ENCODE measurements around the genes DACH2, SRPX2, SYTL4, GLA and TCEAL2.

GRCh38 chrX:80512766-80513204 is 92.5 kb downstream of the TENT5D start:
- PRO-cap: no peak

- PRO-cap: no peak
These were observed 143.8 kb downstream of the CHM start for GRCh38 chrX:85903604-85903981.

- PRO-cap: no peak
These were observed at the start of gene DACH2 for GRCh38 chrX:86148106-86148678. DACH2 (plus strand) TSS chrX:86148451.

- PRO-cap: no peak
These were observed 1.5 kb downstream of the PCDH11X start for GRCh38 chrX:91780628-91781109.

- PRO-cap: no peak
These were observed 238.6 kb downstream of the NAP1L3 start for GRCh38 chrX:93434837-93435194.

DNA sequence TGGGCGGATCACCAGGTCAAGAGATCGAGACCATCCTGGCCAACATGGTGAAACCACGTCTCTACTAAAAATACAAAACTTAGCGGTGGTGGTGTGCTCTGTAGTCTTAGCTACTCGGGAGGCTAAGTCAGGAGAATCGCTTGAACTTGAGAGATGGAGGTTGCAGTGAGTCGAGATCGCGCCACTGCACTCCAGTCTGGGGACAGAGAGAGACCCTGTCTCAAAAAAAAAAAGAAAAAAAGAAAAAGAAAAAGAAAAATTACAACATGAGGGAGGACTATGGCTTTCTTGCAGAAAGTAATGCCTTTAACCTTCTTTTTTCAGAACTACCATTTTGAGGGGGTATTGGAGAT is 453.2 kb downstream of the FAM133A start:
- PRO-cap: no peak

DNA sequence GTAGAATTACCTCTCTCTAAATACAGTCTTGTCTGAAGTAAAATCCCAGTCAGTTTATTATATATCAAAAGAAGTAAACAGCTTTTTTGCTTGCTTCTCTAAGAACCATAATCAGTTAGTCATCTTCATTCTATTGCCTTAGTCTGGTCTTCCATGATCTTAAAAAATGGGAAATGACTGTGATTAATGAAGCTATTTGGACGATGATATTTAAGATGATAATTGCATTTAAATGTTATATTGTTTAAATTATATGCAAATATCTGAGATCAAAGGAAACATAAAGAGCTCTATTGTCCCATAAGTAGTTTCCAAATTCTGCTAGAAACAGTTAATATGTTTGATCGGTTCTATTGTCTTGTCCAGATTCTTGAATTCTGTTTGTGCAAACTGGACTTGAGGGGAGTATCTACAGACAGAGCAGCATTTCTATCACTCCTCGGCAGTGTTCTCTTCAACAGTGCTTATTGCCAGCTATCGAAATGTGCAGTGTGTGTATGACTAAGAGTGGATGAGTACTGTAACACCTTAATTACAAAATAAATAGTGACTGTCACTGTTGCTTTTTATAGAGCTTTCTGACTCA is 274.4 kb downstream of the RPA4 start:
- PRO-cap: no peak

DNA sequence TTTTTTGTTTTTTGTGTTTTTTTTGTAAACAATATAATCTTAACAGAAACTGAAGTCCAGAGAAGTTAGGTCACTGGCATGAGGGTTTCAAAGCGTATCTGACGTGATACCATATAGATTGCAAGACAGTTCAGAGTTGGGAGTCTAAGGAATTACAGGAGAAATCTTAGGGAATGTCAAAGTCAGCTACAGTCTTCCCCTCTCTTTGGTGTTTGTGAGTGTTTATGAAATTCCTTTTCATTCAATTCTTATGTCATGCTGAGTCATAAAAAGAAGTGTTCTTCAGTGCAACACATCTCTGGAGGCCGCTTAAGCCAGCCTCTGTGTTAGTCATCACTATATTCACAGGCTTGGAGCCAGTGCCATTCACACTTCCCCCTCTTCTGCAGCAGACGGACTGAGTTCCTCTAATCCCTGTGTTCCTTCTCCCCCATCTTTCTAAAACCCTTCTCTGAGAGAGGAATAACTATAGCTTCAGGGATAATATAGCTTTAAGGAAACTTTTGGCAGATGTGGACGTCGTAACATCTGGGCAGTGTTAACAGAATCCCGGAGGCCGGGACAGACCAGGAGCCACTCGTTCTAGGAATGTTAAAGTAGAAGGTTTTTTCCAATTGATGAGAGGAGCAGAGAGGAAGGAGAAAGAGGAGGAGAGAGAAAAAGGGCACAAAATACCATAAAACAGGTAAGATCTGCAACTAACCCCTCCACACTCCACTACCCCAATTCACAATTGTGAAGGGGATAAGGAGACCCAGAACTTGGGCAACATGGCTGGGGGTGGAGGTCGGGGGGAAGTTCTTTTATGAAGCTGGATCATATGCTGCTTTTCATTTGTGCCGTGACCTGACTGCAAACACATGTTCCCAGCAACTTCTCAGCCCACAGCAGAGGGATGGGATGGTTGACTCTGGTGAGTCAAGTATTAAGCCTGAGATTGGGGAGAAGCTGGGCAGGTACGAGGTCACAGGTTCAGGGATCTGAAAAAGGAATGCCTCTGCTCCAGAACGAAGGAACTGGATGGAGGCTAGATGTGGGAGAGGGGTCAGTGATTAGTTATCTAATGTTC is at the start of gene SRPX2:
Gene SRPX2 (plus strand): TSS at position 369 of the 1,069 bp plus-strand sequence.
- PRO-cap: bidirectional peak, plus-strand start at position 369 of the sequence, minus-strand start at position 207 of the sequence

GRCh38 chrX:100650635-100651384 is 6.8 kb downstream of the SRPX2 start:
- PRO-cap: no peak

GRCh38 chrX:100732024-100732601 is at the start of gene SYTL4:
SYTL4 (minus strand) TSS chrX:100732121.
- PRO-cap: unidirectional peak, minus-strand start at chrX:100732120

DNA sequence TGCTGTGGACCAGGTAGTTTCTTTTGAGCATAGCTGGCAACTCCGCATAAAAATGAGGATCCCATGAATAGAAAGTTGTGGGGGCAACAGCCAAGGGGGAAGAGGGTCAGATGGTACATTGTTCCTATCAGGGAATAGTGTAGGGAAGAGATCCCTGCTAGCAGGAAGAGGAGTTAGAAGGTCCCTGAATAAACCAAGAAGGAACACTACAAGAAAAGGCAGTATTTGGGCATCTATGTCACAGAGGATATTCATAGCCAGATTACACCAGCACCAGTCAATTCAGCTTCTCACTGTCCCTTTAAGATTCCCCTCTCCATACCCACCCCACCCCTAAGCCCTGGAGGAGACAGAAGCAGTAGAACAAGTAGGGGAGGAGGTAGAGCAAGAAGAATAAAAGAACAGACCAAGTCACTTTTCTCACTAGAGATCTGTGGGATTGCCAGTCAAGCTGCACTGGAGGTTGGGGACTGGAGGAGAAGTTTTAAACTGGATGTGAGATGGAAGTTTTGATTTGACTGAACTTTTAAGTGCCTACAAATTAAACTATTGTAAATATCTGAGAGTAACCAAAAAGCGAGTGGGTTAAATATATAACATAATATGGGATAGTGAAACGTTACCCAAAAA is 9.3 kb upstream of the SYTL4 start:
- PRO-cap: no peak

- PRO-cap: no peak
These were observed 11.3 kb upstream of the SYTL4 start for GRCh38 chrX:100743128-100743698.

- PRO-cap: unidirectional peak, plus-strand start at chrX:101407291
These were observed 652 bp downstream of the GLA start for GRCh38 chrX:101406891-101407655.

DNA sequence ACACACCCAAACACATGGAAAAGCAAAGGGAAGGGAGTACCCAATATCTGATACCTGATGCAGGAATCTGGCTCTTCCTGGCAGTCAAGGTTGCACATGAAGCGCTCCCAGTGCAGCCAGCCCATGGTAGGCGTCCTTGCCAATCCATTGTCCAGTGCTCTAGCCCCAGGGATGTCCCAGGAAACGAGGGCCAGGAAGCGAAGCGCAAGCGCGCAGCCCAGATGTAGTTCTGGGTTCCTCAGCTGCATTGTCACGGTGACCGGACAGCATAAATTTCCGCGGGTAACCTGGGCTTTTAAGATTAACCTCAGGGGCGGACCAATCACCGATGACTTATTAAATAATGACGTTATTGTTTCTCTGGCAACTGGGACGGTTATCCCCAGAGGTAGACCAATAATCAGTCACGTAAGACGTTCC is at the start of gene GLA:
Gene GLA (minus strand): TSS at position 270 of the 420 bp plus-strand sequence.
- PRO-cap: bidirectional peak, plus-strand start outside the sequence, minus-strand start at position 231 of the sequence

DNA sequence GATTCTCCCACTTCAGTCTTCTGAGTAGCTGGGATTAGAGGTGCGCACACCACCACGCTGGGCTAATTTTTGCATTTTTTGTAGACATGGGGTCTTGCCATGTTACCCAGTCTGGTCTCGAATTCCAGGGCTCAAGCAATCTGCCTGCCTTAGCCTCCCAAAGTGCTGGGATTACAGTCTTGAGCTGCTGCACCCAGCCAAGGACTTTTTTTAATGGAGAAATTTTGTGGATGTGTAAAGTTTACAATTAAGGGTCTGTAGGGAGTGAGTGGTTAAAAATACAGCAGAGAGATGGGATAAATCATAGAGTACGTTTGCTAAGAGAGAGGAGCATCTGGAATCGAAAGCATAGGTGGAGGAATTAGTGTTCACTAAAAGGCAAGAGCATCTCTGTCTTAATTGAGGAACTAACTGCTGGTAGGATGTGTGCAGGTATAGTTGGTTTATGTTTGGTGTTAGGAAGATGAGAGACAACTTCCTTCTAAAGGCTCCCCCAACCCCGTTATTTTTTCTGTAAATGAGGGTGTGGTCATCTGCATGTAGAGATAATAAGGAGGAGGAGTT is 18.0 kb downstream of the HNRNPH2 start:
- PRO-cap: no peak

DNA sequence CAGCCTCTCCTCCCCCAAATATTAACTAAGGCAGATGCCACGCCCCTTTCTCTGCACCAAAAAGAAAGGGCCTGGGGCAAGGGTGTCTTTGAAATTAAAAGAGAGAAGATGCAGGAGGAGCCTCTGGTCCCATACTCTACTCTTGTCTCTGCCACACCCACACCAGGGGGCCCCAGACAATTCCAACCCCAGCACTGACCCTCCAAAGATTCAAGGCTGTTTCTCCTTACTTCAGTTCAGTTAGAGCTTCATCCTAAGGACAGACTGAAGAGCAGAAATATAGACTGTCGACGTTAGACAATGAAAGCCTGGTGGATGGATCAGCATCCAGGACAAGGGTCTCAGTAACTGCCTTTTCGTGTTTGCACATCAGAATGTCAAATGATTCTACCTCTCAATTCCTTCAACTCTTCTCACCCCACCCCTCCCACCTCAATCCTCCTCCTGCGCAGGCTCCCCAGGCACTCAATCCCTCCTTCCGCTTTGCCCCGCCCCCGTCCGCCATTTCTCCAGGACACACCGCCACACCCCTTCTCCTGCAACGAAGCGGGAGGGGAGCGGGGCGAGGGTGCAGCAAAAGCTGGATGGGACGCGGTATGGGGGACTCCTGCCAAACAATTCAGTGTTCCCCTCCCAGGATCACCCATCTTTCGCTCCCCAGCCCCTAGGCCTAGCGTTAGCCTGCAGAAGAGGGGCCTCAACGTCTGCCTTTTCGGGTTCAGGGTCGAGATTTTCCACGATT is 1.2 kb downstream of the ARMCX2 start:
- PRO-cap: unidirectional peak, plus-strand start at position 505 of the sequence; unidirectional peak, plus-strand start at position 541 of the sequence

GRCh38 chrX:101930218-101930621 is 1.6 kb downstream of the ZMAT1 start:
- PRO-cap: unidirectional peak, plus-strand start at chrX:101930472

- PRO-cap: no peak
These were observed 4.5 kb upstream of the TCEAL2 start for GRCh38 chrX:102121072-102121364.

DNA sequence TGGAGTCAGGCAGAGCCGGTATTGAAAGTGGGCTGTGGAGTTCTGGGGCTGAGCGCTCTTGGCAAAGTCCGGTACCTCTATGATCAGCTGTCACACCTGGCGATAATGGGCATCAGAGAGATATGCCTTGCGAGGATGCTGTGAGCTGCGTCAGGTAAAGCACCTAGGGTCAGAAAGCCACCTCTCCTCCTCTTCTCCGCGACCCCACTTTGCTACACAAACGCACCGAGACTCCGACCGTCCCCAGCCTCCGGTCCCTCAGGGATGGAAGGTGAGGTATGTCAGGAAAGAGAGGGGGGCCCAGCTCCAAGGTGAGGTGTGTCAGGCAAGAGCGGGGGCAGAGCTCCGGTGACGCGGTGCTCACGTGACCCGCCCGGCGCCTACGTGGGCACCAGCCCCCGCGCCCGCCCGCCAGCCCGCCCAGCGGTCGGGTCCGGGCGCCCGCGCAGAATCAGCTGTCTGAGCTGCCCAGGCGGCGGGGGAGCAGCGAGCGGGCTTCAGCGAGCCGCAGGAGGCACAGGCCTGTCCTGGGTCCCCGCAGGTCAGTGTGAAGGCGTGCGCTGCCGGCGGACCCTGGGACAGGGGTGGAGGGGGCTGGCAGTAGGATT is at the start of gene TCEAL2:
Gene TCEAL2 (plus strand): TSS at position 414 of the 608 bp plus-strand sequence.
- PRO-cap: no peak

- PRO-cap: bidirectional peak, plus-strand start at chrX:102155287, minus-strand start at chrX:102155057; unidirectional peak, plus-strand start at chrX:102155287
These were observed 541 bp downstream of the BEX5 start for GRCh38 chrX:102155162-102155709.

Data from vermiform appendix (tissue), 1 donor.